Retinal pigment epithelial cell (primary cell): ENCODE measurements around a stretch of chr6.

- RRBS = no CpG with 5 or more reads among the region's 4 CpGs
These were observed 25.9 kb downstream of the NEDD9 start for GRCh38 chr6:11206420-11207028.

- RRBS = no CpG with 5 or more reads among the region's 5 CpGs
These were observed 25.3 kb downstream of the NEDD9 start for GRCh38 chr6:11207029-11207776.

DNA sequence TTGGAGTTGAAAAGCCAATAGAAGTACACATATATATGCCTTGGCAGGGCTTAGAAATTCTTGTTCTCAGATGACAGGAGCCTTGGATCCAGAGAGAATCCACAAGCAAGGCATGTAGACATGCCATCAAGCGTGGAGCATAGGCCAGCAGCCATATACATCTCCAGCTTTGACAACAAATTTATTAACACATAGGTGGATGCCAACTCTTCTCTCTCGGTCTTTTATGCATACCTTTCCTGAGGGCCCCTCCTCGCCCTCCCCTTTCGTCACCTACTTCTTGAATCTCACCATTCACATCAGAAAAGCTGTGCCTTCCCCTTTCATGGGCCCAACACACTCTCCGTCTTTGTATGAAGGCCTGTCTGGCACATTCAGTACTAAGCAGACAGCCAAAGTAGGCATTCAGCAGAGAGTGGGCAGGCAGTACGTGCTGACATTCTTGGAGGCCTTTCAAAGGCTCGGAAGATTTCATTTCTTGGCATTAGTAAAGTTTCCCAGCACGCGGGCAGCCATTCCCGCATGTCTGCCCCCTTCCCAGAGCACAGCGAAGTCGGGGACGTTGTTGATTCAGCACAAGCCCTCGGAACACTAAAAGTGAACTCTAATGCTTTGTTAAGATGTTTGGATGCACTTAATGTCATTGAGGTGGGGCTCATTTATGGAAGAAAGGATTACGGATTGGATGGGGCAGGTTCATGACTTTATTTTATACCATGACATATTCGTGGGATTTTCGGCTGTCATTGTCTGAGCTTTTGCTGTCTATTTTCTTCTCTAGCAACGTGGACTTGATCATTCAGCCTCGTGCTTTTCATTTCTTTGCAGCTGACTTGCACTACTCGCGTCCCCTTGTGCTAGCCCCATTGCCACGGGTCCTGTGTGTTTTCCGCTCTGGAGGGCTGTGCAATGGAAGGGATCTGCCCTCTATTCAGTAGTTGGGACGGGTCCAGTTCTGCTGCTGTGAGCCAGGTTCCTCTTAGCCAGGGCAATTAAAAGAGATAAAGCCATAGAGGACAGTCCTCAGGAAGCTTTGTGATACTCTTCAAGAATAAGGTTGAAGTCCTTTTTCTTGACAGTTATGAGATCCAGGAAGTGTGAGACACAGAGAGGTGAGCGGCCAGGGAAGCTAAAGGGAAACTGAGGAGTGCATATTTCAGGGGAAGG is 17.9 kb downstream of the NEDD9 start:
- RRBS = no CpG with 5 or more reads among the region's 25 CpGs

- RRBS = 4% methylated on average over 1 of the region's 8 CpGs
These were observed 16.6 kb downstream of the NEDD9 start for GRCh38 chr6:11215863-11216260.

DNA sequence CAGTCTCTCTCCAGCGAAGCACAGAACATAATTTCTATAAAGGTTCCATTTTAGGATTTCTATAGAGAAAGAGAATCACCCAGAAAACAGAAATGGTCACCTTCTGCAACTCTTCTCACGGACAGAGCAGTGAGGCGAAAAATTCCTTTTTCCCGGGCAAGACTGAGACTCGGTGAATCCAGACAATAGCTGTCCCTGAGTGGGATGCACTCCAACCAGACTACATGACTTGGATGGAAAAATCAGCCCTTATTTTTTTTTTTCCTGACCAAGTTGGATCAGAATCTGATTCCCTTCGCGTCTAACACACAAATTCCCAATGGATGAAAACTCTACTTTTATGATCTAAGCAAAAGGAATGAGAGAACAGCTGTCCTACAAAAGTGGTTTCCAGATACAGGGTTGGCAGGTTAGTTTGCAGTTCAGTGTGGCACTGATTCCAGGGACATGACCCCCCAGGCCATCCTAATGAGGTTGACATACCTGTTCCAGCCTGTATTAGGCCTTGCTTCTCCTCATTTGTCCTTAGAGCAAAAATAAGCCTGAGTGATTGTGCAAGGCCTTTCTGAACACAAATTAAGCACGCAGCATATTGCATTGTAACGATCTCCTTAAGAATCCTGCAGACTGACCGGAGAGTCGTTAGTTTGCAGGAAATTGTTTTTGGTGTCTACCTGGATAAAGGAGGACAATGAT is 1.3 kb upstream of the NEDD9 start:
- RRBS = no CpG with 5 or more reads among the region's 11 CpGs

- RRBS = 16% methylated on average over 6 of the region's 20 CpGs
These were observed 9.3 kb upstream of the NEDD9 start for GRCh38 chr6:11241716-11242307.

DNA sequence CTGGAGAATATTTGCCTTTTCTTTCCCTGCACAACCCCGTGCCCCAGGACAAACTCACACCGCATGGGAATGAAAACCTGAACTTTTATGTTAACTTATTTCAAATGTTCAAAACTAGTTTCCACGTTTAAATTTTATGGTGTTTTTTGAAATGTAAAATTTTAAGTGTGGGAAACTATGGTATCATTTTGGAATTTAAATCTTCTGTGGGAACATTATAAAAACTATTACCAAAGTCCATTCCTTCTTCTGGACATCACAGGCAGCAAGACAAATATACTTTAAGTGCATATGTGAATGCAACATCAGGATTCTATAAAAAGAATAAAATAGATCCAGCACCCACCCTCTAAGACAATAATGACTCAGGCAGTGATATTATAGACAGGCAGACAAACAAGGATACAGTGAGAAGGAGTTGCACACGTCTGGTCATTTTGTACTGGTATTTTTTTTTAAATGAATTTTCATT is 21.0 kb upstream of the NEDD9 start:
- RRBS = no CpG with 5 or more reads among the region's 4 CpGs

GRCh38 chr6:11275482-11275997 is 43.1 kb upstream of the NEDD9 start:
- RRBS = no CpG with 5 or more reads among the region's 5 CpGs

DNA sequence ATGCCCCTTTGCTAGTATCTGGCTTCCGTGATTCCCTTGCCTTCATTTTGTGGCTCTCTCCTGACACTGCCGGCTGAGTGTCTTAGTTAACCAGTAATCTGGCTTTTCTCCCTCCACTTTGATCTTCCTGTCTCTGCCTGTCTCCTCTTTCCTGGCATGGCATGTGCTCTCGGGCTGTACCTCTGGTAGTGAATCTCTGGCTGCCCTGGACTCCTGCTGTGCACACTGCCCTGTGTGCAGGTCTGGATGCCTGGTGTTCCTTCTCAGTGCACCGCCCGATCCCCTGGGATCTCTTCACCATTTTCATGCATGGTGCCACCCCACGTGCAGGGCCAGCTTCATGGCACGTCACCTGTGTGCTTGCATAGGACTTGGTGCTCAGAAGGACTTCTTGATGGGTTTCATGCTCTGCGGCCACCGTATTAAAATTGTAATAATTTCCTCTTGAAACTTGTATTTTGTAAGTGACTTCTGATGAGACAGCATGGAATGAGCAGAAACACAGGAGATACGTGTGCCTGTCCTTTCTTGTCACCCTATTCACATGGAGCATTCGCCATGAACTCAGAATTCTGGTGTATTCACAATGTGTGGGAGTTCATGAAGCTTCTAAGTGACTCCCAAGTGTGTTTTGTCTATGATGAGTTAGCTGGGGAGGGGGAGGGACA is 91.8 kb upstream of the NEDD9 start:
- RRBS = no CpG with 5 or more reads among the region's 11 CpGs

DNA sequence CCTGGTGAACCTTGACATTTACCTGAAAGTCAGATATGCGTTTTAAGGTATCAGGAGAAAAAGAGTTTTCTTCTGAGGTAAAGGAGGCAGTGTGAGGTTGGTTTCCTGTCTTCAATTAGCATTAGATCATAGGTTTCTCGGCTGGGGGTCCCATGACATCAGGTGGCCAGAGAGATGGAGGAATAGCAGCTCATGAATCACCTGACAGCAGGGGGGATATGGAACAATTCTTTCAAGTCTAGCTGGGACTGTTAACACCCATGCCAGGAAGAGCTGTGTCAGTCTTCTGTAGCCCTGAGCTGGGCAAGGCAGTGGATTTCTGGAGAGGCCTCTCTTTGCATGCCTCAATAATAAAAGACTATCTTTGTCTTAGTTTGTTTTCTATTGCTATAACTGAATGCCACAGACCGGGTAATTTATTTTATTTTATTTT is 107.9 kb upstream of the TMEM170B start:
- RRBS = no CpG with 5 or more reads among the region's 3 CpGs

- RRBS = no CpG with 5 or more reads among the region's 1 CpG
These were observed 103.7 kb upstream of the TMEM170B start for GRCh38 chr6:11433738-11434340.

- RRBS = no CpG with 5 or more reads among the region's 13 CpGs
These were observed 49.1 kb downstream of the TMEM170B start for GRCh38 chr6:11586534-11587195.

DNA sequence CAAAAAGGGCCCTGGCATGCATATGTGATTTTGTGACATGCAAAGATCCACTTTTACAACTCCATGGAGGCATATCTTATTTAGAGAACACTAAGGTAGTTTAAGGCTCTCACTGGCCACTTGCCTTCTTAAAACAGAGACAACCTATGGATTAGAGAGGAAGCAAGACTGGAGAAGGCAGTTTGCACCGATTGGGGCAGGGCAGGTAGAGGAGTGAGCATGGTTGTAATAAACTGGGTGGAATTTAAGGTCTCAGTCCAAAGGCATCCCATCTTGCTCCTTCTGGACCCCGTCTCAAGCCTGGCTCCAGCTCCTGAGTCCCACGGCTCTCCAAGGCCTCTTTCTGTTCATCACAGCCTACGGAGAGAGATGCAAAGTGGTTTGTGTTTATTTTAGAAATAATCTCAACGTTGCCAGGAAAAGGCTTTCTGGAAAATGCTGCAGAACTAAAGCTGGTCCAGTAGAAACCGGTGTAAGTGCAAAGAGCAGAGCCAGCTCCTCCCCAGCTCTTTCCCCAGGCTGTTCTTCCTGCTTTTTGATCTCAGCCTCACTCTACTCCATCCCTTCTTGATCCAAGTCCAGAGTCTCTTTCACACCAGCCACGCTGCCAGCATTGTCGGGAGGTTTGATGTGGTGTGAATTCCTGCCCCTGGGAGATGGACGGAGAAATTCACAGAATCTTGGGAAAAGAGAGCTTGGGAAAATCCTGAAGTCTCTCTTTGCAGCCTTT is 69.7 kb downstream of the TMEM170B start:
- RRBS = no CpG with 5 or more reads among the region's 9 CpGs

DNA sequence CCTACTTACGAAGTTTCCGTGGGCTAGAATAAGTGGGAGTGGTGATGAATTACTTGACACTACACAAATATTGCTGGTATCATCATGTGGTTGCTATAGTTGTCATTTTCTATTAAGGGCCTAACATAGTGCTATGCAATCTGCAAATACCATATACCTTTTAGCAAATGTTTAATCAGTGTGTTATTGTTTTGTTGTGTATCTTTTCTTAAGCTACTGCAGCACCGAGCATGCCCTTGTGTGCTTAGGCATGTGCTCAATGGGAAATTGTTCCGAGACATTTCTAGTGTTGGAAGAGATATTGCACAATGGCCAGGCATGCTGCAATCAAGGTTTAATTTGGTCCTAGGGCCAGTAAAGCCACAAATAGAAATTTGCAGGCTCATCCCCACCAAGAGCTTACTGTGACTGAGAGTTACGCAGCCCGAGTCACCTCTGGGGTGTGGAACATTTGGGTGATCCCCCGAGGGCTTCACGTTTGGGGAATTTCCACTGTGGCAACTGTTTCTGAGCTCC is 66.0 kb downstream of the ADTRP start:
- RRBS = no CpG with 5 or more reads among the region's 8 CpGs

DNA sequence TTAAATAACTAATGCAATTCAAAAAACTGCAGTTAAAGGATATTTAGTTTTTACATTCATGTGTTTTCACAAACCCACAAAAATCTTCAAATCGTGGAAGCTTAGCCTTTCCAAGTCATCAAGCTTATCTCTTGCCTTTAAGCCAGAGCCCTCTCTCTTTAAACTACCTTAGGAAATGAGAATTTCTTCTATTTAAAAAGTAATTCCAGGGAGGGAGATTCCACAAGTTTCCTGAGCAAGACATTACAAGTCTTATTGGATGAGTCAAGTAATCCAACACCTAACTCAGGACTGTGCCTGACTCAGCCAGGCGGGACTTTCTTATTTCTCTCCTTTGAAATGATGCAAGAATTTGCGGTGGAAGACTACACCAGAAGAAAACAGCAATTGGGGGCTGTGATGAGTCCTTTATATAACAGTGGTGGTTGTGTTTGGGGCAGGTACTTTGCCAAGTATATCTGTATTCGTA is 6.2 kb downstream of the ADTRP start:
- RRBS = no CpG with 5 or more reads among the region's 4 CpGs

- RRBS = no CpG with 5 or more reads among the region's 2 CpGs
These were observed 31.3 kb upstream of the ADTRP start for GRCh38 chr6:11809810-11810419.

DNA sequence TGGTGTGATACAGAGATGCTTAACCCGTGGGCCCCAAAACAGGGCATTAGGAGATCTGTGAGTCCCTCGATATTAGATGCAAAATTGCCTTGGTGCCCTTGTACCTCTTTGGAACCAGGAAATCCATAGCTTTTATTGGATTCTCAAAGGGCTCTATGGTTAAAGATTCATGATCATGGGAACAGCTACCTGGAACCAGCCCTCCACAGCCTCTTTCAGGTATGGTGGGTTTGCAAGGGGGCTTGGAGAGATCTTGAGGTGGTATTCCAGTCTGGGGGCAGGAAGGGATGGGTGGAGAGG is 91.4 kb upstream of the HIVEP1 start:
- RRBS = no CpG with 5 or more reads among the region's 2 CpGs

- RRBS = no CpG with 5 or more reads among the region's 7 CpGs
These were observed 10.7 kb downstream of the HIVEP1 start for GRCh38 chr6:12022711-12023351.

- RRBS = no CpG with 5 or more reads among the region's 6 CpGs
These were observed 118.6 kb downstream of the HIVEP1 start for GRCh38 chr6:12130571-12131171.

GRCh38 chr6:12288249-12288624 is 1.9 kb upstream of the EDN1 start:
- RRBS = 90% methylated on average over 4 of the region's 13 CpGs